Endodermal cell (in vitro differentiated cells): Measurements from ENCODE around the genes PGAP6, METRN and GNG13.

DNA sequence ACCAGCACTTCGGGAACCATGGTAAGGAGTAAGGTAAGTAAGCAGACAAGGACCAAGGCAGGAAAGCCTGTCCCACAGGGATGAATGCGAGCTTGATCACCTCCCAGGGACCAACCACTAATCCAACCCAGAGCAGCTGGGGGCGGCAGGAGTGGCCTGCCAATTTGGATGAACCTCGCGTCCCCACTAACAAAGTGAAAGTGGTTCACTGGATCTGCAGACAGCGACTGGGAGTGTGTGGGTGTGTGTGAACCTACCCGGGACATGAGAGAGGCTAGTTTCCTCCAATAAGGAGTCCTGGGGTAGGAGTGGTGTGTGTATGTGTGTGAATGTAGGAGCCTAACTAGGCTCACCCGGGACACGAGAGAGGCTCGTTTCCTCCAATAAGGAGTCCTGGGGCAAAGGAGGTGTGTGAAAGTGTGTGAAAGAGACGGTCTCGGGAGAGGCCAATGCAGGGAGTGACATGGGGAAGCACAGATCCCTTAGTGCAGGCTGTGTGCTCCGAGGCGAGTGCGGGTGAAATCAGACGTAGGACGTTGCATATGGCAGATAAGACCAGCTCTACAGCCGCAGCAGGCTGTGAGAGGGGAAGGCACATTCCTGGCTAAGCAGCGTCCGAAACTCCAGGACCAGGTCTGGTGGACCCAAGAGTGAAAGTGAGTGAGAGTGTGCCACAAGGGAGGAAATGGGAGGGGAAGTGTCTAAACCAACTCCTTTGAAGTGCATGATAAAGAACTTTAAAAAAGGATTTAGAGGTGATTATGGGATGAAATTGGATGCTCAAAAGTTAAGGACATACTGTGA is 11.5 kb downstream of the POLR3K start:
- PRO-cap, result no peak

DNA sequence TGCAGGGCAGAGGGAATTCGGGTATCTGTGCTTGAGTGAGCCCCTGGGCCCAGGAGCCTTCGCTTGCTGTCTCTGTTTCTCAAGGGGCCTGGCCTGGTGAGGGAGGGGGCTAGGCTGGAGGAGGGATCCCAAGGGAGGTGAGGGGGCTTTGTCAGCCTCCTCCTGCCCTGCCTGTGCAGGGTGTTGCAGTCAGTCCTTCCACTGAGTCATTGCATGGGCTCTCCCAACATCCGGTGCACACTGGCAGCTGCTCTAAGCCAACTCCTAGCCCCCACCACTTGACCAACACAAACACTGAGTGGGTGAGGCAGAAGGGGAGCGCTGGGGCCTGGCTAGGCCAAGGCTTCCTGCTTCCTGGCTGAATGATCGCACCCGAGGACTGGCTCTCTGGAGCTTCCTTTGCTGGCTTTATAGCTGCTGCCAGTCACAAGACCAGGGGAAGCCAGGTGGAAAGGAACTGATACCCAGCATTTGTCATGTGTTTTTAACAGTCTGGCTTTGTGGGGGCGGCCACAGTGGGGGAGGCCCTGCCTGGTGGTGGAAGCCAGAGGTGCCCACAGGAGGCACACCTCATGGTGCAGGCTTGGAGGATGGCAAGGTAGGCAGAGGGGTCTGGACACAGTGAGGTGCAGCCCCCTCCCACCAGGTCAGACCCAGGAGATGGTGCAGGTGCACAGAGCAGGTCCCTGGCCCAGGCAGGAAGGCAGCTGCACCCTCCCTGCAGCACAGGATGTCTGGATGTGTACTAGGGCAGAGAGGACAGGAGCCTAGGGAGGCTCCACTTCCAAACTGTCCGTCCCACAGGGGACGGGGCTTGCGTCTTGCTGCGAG is 6.8 kb downstream of the MPG start:
- PRO-cap, result no peak

DNA sequence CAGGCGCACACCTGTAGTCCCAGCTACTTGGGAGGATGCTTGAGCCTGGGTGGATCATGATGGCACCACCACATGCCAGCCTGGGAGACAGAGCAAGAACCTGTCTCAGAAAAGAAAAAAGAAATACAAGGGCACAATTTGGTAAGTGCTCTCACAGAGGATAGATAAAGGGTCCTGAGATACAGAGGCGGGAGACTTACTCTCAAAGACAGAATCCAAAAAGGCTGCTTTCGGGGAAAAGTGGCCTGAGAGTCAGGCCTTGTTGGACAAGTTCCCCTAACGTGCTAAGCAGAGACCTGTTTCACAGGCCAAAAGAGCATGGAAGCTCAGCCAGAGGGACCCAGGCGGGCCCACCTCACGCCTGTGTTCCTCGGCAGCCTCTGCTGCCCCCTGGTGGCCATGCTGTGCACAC is 18.7 kb downstream of the MPG start:
- PRO-cap, result no peak

DNA sequence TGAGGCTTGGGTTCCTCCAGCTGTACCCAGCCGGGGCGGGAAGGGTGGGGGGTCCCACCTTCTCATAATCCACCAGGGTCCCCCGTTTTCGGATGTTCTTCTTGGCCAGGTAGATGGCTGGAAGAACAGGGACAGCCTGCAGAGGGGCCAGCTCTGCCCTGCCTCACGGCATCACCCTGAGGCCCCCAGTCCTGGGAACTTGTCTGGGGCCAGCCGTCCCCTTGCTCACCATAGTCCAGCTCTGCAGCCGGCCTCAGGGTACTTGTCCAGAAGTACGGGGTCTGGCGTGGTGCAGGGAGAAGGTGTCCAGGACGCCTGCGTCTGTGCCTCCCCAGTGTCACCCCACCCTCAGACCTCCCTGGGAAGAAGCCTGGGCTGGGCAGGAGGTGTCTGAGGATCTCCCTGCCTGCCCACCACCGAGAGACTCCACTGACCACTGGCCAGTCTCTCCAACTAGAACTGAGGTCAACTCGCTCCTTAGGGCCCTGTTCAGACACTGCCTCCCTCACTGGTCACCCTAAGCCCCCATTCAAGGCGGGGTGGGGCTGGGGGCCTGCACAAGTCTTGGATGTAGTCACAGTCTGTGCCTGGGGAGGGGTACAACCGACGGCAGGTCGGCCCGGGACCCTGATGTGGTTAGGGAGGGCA is 1.6 kb downstream of the RGS11 start:
- PRO-cap, result no peak

DNA sequence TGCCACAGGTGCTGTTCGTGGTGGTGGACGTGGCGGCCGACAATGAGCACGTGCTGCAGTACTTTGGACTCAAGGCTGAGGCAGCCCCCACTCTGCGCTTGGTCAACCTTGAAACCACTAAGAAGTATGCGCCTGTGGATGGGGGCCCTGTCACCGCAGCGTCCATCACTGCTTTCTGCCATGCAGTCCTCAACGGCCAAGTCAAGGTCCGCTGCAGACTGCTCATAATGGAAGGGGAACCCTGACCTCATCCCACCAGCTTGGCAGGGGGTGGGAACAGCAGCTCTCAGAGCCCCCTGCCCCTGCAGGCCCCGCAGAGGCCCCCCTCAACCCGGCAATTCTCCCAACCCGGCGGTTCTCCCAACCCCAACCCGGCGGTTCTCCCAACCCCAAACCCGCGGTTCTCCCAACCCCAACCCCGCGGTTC is 2.5 kb downstream of the PDIA2 start:
- PRO-cap, result no peak

DNA sequence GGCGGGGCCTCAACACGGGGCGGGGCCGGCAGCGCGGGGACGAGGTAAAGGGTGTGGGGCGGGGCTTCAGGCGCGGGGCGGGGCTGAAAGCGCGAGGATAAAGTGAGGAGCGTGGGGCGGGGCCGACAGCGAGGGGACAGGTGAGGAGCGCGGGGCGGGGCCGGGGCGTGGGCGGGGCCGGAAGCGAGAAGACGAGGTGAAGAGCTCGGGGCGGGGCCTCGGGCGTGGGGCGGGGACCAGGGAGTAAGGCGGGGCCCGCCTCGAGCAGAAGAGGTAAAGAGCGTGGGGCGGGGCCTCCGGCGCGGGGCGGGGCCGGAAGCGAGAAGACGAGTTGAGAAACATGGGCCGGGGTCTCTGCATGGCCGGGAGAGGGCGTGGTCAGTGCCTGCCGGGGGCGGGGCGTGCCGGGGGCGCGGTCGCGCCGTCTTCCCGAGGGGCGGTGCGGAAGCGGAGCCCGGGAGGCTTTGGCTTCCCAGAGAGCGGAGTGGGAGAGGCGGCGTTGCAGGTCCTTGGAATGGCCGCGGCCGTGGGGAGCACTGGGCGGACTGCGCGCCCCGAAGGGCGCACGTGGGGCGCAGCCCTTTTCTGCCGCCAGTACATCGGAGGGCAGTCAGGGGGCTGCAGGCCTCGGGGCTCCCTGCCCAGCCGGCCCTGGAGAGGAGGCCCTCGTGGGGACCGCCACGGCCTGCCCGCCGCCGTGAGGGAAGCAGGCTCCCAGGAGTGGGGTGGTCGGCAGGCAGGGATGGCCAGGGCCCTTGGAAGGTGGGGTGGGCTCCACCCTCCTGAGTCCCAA is 439 bp upstream of the AXIN1 start:
- PRO-cap, result bidirectional peak, plus-strand start at position 128 of the sequence, minus-strand start outside the sequence; unidirectional peak, plus-strand start at position 475 of the sequence

- PRO-cap, result bidirectional peak, plus-strand start at chr16:382125, minus-strand start at chr16:381926
Observed at GRCh38 chr16:381782-382650, at the start of gene PGAP6. Gene PGAP6, minus strand, starts transcription at chr16:381978.

GRCh38 chr16:411172-412309 is 9.9 kb downstream of the DECR2 start:
- PRO-cap, result no peak

- PRO-cap, result no peak
Observed at GRCh38 chr16:565518-566479, 1.0 kb upstream of the NHLRC4 start.

DNA sequence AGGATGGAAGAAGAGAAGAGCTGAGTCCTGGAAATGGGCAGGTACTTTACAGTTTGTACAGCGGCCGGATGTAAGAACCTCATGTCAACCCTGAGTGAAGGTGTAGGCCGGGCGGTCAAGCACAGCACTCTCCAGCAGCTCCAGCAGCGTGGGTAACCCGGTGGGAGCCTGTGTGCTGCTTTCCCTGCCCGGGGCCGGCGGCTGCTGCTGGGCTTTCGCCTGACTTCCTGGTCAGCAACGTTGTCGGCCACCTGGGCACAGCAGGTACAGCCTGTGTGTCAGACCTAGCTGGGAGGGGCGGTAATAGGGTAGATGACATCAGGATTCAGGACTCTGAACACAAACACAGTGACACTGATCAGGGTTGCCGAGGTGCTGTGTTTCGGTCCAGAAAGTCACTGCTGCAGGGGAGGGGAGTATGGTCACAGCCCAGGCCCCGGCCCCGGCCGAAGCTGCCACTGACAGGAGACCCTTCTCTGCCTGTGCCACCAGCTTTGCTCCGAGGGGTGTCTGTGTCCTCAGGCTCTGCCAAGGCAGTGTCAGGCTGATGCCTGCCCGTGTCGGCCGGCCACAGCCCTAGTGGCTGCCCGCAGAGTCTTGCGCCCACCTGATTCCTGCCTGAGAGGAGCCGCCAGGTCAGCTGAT is 9.0 kb downstream of the RAB40C start:
- PRO-cap, result no peak

GRCh38 chr16:646274-646905 is 2.8 kb upstream of the WDR90 start:
- PRO-cap, result no peak

GRCh38 chr16:714465-715292 is at the start of gene METRN:
Gene METRN, plus strand, starts transcription at chr16:715118.
- PRO-cap, result unidirectional peak, plus-strand start at chr16:715118; unidirectional peak, plus-strand start at chr16:715143

DNA sequence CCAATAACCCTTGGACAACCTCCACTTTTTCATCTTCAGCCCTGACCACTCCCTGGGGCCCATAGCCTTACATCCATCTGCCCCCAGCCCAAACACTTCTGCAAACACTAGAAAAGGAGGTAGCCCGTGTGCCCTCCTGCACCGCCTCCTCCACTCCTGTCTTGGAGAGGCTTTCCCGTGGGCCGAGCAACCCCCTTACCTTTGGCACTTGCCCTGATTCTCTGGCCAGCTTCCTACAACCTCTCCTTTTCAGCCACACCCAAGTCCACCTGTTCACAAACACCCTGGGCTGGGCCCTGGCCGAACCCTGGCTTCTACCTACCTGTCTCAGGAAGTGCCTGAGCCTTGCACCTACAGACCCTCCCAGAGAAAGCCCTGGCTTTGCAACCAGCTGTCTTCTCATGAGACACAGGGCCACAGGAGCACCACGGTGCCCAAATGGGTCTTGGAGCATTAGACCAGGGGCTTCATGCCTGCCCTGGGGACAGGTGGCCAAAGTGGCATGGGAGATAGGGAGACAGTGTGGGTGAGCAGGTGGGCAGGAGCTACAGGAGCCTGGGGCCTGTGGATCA is 2.0 kb upstream of the ANTKMT start:
- PRO-cap, result no peak

- PRO-cap, result no peak
Observed at GRCh38 chr16:719834-720290, 1.1 kb upstream of the ANTKMT start.

GRCh38 chr16:761847-762673 is 1.5 kb downstream of the MSLN start:
- PRO-cap, result no peak

GRCh38 chr16:800443-800957 is at the start of gene GNG13:
Gene GNG13, minus strand, starts transcription at chr16:800734.
- PRO-cap, result no peak

- PRO-cap, result no peak
Observed at GRCh38 chr16:825041-825740, 24.7 kb upstream of the GNG13 start.

- PRO-cap, result no peak
Observed at GRCh38 chr16:879934-880162, 79.3 kb upstream of the GNG13 start.

- PRO-cap, result unidirectional peak, plus-strand start at chr16:886179
Observed at GRCh38 chr16:885896-886233, 84.9 kb downstream of the LMF1 start.

GRCh38 chr16:972284-973044 is 1.7 kb upstream of the LMF1 start:
- PRO-cap, result no peak